ENCODE results near the gene LRRK2.

- RRBS: no CpG with 5 or more reads among the region's 8 CpGs
Measured at GRCh38 chr12:31587896-31588743, 2.8 kb downstream of the DENND5B start.

- RRBS: no CpG with 5 or more reads among the region's 3 CpGs
Measured at GRCh38 chr12:31940416-31940747, 18.8 kb upstream of the RESF1 start.

GRCh38 chr12:31958678-31959005 is 573 bp upstream of the RESF1 start:
- RRBS: no CpG with 5 or more reads among the region's 5 CpGs

DNA sequence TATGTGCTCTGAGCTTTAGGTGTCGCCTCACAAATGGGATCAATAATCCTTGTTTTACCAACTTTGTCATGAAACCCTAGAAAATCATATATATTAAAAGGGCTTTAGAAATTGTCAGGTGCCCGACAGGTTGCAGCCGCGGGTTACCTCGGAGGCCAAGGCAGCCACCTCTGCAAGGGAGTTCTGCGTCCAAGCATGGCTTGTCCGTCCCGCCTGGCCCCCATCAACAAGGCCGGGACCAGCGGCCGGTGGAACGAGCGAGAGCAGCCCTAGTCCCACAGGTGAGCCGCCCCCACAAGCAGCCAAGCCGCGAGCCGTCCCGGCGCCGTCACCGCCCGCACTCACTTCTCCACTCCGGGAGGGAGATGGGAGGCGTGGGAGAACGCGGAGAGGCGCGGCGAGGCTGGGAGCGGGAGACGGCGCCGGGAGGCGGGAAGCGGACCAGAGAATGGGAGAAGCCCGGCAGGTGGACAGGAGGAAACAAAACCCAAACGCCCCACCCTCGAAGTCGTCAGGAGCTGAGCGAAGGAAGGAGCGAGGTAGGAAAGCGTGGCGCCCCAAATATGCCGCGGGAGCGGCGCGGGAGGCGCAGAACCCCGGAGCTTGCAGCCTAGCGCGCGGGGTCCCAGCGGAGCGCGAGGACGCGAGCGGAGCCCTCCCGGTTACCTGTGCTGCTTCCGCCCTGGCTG is 769 bp downstream of the SYT10 start:
- RRBS: 35% methylated on average over 38 of the region's 61 CpGs

- RRBS: no CpG with 5 or more reads among the region's 10 CpGs
Measured at GRCh38 chr12:34126174-34126735, 104.0 kb downstream of the ALG10 start.

- RRBS: 1% methylated on average over 7 of the region's 39 CpGs
Measured at GRCh38 chr12:38906434-38907273, 1.3 kb upstream of the CPNE8 start.

- RRBS: no CpG with 5 or more reads among the region's 1 CpG
Measured at GRCh38 chr12:39327569-39327910, 115.4 kb downstream of the KIF21A start.

DNA sequence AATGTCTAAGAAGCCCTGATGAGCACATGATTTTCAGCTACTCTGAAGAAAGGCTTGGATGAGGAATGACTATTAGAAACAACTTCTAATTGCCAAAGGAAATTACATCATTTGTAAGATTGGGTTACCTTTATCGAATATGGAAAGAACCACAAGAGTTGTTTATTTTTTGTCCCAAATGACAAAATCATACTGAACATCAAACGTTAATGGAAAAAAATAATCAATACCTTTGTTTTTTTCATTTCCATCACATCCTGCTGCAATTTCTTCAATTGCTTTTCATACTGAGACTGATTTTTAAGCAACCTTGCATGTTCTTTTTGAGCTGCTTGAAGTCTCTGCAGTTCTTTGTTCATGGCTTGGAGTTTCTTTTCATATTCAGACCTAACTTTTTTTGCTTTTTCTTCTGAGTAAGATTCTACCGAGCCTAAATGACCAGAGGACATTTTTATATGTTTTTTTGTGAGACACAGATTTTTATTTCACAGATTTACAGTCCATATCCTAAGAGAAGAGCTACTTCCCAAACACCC is 102.9 kb downstream of the KIF21A start:
- RRBS: no CpG with 5 or more reads among the region's 3 CpGs

DNA sequence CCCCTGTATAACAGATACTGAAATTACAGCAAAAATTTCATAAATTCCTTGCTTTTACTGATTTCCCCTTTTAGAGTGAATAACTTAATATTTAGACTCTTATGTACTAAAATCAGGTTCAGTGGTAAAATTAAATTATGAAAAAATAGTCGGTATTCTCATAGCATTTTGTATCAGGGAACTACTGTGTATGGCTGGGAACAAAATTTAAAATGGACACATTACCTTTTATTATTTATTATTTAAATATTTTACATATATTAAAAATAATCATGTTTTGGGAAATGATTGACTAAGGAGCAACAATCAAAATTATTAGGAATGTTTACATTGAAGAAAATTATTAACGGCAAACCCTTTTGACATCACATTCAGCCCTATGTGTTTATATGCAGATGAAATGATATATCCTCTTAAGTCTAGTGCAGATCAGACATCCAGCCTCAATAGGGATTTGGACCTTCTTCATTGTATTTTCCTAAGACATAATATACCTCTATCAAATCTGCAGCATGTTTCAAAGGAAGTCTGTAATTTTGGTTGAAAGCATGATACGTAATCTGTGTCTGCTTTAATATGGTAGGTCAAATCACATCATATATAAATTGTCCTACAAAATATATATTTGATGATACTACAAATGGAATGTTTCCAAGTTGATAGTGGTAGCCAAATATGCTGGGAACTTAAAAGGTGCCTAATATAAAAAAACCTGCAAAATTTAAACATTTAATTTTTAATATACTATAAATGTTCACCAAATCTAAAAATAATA is 130.9 kb downstream of the C12orf40 start:
- RRBS: no CpG with 5 or more reads among the region's 3 CpGs

DNA sequence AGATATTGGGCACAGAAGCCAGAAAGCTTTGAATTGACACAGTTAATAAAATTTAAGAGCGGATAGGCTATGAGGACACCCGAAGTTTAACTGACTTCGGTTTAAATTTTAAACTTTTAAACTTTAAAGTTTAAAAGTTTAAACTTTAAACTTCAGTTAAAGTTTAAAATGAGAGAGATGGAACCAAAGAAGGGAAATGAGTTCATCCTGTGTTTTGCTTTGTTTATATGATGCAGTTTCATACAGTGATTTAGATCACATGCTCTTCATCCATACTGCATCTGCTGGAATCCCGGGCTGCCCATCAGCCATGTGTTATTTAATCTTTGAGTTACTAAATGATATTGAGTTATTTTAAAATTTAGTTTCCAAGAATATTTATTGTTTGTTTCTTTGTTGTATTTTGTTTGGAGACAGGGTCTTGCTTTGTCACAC is 27.2 kb upstream of the LRRK2 start:
- RRBS: no CpG with 5 or more reads among the region's 4 CpGs

- RRBS: 2% methylated on average over 37 of the region's 73 CpGs
Measured at GRCh38 chr12:40224369-40225177, at the start of gene LRRK2. Gene LRRK2 (plus strand): TSS chr12:40224997.

DNA sequence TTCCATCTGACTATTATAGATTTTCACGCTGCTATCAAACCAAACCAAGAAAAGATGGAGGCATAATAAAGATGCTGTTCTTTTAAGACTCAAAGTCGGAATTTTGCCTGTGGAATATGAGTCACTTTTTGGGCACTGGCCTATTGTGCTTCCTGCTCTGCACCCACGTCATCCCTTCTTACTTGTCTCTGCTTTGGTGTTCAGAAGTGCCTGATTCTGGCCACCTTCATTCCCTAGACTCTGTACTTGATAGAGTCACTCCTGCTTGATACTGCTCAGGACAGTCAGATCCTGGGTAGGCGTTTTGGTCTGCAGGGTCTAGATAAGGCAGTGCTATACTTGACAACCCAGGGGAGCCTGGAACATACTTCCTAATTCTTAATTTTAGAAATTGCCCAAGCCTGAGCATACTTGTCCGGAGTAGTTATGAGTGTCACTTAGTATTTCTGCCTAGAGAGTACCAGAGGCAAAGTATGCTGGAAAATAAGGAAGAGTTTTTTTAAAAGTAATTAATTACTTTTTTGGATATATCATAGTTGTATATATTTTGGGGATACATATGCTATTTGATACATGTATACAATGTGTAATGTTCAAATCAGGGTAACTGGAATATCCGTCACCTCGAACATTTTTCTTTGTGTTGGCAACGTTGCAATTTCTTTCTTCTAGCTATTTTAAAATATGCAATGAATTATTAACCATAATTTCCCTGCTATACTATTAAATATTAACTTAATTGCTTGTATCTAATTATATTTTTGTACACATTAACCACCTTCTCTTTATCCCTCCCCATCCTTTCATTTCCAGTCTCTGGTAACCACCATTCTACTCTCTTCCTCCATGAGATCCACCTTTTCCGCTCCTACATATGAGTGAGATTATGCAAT is 2.1 kb downstream of the LRRK2 start:
- RRBS: no CpG with 5 or more reads among the region's 9 CpGs

- RRBS: no CpG with 5 or more reads among the region's 2 CpGs
Measured at GRCh38 chr12:40559980-40560383, 132.3 kb upstream of the CNTN1 start.

DNA sequence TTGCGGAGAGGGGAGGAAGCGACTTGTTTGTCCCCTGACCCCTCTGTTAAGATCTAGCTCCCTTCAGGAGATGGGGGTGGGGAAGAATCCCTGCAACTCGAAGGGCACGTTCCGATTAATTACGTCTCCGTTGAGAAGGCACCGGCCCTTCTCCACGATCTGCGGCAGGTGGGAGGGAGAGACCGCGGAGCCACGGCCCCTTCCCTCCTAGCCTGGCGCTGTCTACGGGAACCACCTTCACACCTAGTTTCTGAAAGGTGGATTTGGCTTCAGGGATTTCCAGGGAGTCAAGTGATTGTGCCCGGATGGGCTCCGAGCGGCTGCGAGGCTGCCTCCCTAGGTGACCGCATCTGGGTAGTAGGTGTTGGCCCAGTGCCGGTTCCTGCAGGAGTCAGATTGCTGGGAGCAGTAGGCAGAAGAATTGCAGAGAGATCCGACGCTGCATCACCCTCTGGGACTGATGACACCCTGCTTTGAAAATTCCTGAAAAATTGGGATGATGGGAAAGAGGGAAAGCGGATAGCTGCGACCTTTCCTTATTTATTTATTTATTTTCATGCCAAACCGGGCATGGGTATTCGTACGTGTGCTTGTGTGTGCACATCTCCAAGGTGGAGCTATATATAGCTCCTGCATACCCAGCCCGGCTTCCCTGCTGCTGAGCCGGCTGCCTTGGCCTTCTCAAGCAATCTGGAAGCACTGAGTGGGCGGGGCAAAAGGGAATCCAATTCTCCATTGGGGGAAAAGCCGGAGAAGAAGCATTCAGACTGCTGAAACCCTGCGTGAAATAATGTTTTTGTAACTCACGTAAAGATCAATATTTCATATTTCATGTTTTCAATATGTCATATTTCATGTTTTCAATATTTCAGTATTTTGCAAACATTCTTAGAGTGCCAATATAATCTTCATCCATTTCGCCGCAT is 1.1 kb downstream of the CNTN1 start:
- RRBS: 11% methylated on average over 12 of the region's 36 CpGs

- RRBS: no CpG with 5 or more reads among the region's 4 CpGs
Measured at GRCh38 chr12:42084282-42084986, 60.2 kb downstream of the GXYLT1 start.

GRCh38 chr12:42313496-42314247 is 12.2 kb downstream of the ZCRB1 start:
- RRBS: no CpG with 5 or more reads among the region's 3 CpGs

GRCh38 chr12:42364344-42364591 is 38.3 kb downstream of the PPHLN1 start:
- RRBS: no CpG with 5 or more reads among the region's 3 CpGs

- RRBS: 2% methylated on average over 3 of the region's 73 CpGs
Measured at GRCh38 chr12:42482055-42483311, 107.1 kb downstream of the PRICKLE1 start.

DNA sequence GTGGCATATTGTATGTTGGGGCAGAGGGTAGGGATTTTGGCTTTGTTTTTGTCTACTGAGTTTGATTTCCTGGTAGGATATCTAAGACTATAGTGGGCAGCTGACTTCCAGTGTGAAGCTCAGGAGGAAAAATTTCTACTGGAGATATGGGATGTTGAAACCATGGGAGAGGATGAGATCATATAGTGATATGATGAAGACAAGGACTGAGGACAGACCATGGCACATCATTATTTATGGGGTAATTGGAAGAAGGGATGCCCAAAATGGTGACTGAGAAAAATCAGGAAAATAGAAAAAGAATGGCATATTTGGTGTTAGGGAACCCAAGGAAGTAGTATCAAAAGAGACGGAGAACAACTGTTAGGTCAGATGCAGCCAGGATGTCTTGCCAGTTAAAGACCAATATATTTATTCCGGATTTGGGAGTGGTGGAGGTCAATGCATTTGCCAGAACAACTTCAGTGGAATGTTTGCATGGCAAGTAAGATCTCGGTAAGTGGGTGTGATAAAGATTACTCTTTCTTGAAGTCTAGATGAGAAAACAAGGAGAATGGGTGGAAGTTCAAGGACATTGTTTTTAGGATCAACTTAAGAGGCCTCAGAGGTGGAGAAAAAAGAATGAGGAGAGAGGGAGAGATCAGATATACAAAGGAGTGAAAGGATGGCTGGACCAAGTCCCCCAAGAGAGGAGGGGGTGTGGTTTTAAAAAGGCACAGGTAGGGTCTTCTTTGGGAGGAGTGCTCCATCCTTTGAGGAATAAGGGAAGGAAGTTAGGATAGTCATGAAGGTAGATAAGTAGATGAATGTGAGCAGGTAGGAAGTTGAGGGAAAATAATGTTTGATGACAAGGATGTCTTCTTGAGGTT is 100.7 kb downstream of the TMEM117 start:
- RRBS: no CpG with 5 or more reads among the region's 3 CpGs